H7 (cell line): ENCODE data around the genes ZNF609 and PARP16.

DNA sequence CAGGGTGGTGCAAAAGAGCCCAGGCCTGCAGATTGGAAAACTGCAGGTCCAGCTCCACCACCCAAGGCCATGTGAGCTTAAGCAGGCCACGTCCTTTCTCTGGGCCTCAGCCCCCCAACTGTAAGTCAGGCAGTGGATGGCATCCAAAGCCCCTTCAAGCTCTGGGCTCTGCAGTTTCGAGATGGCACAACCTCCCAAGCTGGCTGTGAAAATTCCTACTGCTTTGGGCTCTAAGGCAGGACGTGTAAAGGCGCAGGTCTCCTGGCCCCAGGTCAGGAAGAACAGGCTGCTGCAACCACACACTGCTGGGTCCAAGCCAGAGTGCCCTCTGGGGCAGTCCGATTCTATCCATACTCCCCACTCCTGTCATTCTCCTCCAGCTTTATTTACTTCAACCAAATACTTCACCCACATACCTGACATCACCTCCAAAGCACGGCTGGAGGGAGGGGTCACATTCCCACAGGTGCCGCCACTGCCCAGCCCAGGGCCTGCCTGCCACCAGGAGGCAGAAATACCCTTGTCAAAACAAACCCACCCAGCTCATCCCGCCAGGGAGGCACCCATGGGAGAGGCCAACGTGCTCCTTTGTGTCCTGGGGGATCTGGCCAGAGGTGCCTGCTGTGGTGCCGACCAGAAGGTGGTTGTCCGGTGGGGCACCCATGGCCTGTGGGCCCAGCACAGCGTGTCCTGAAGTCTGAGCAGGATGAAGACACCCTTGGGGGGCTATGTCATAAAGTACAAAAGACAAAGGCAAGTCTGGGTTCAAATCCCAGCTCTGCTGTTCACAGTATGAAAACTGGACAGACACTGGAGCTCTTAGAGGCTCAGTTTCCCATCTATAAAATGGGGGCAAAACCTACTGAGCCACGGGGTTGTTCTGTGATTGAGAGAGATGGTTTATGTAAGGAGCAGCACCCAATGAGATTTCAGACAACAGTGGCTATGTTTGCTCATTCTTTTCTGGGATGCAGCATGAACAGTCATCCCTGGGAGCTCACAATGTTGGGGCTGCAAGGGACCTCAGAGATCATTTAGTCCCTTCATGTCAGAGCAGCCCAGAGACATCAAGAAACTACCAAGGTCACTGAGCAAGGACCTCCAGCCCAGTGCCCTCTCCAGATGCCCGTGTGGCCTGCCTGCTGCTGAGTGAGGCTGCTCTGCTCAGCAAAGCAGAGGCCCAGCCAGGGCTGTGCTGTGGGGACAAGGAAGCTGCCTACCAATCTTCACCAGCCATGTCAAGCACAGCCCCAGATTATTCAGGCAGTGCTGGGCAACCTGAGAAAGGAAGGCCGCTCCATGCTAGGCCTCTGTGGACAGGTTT, 100.2 kb downstream of the DAPK2 start:
- RAMPAGE, long total RNA = no peak

- RAMPAGE, long total RNA = no peak
These were observed 74.9 kb downstream of the DAPK2 start for GRCh38 chr15:63971288-63971951.

DNA sequence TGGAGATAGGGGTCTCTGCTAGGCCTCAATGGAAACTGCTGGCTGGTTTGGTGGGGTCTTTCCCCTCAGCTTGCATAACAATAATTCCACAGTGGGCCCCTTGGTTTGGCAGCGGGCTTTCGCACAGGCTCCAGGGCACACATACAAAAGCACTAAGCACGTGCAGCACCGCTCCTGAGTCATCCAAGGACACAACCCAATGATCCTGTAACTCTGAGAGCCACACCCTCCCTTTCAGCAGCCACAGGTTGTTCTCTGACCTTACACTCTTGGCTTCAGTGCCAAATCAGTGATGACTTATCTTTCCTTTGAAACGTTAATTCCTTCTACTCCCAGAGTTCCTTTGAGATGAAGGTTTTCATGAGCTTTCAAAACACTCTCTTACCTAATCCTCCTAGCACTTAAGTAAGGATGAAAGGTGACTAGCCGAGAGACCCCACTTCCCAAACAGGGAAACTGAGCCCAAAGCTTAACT, 41.6 kb downstream of the DAPK2 start:
- RAMPAGE, long total RNA = no peak

DNA sequence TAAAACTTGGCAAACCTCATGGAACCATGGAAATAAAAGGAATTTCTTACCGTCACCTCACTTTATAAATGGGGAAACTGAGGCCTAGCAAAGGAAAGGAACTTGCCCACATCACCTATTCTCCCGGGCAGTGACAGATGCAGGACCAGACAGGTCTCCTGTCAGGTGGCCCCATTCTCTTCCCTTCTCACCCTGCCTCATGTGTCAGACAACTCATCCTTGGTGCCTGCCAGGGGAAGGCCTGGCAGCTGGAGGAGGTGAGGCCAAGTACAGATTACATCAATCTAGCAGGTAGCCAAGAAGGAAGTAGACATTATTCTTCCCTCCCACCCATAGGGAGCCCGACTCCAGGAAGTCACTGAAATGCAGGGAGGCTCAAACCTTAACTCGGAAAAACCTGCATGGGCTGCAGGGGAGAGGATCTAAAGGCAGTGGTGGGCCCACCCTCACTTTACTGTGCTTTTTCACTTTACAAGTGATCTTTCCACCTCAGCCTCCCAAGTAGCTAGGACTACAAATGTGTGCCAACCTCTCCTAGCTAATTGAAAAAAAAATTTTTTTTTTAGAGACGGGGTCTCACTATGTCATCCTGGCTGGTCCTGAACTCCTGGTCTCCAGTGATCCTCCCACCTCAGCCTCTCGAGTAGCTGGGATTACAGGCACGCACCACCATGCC, 39.6 kb downstream of the DAPK2 start:
- RAMPAGE, long total RNA = no peak

- RAMPAGE, long total RNA = no peak
These were observed 1.5 kb downstream of the DAPK2 start for GRCh38 chr15:64044674-64045352.

- RAMPAGE, long total RNA = no peak
These were observed 1.2 kb downstream of the TRIP4 start for GRCh38 chr15:64388610-64389513.

DNA sequence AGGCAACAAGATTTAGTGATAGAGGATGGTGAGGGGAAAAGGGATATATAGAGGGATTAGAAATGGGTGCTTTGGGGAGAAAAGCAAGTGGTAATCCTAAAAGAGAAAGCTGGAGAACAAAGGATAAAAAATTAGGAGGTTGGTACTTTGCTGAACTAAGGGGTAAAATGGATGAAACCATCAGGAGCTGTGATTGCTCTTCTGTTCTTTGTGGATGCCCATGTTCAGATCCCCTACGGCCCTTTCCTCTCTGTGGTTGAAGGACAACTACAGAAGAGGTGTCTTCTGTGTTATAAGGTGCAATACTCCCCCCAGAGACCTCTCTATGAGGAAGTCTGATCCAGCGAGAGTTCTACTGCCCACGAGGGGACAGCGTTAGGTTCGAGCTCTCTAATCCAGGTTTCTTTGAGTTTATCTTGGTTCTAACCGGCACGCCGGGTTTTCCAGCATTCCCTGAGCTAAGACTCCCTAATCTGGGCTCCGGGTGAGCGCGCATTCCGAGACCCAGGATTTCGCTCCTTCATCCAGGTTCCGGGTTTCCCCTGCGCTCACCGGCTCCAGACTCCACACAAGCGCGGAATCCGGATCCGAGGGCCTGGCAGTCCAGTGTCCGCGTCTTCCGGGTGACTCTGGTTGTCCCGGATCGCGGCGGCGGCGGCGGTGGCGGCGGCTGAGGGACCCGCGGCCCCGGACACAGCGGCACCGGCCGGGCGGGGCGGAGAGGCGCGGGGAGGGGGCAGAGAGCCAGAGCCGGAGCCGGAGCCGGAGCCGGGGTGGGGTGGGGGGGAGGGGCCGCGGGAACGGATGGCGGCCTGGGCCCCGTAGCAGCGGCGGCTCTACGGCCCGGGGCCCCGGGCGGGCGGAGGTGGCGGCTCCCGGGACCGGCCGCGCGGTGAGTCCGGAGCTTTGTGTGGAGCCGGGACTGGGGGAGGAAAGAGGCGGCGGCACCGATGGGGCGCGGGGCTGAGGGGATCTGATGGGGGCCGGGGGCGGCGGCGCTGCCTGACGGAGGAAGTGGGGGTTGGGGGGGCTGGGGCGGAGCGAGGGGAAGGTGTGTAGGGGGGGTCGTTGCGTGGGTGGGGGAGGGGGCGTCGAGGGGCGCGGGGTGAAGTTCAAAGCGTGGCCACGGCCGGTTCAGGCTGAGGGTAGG, at the start of gene ZNF609:
Gene ZNF609 (plus strand): TSS at position 632 of the 1,150 bp plus-strand sequence.
- RAMPAGE, long total RNA = no peak

DNA sequence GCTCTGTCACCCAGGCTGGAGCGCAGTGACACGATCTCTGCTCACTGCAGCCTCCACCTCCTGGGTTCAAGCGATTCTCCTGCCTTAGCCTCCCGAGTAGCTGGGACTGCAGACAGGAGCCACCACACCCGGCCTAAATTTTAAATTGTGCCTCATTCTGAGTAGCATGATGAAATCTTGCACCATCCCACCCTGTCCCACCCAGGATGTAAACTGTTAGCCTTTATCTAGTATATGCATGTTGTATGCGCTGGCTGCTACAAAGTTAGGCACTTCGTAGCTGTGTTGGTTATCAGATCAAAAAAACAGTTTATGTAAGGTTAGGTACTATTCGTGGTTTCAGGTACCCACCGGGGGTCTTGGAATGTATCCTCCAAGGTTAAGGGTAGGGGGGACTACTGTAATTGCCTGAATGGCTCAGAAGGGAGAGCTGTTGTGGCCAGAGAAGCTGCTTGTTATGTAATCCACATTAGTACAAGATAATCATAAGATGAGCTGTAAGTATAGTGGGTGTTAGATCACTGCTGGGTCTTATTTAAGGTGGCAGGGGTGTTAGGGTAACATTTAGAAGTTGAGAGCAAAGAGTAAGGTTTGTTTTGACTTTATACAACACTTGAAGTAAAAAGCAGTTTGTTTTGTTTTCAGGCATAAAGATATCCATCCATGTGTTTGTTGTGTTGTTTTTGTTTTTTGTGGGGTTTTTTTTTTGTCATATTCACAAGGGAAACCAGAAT, 103.7 kb downstream of the ZNF609 start:
- RAMPAGE, long total RNA = no peak

DNA sequence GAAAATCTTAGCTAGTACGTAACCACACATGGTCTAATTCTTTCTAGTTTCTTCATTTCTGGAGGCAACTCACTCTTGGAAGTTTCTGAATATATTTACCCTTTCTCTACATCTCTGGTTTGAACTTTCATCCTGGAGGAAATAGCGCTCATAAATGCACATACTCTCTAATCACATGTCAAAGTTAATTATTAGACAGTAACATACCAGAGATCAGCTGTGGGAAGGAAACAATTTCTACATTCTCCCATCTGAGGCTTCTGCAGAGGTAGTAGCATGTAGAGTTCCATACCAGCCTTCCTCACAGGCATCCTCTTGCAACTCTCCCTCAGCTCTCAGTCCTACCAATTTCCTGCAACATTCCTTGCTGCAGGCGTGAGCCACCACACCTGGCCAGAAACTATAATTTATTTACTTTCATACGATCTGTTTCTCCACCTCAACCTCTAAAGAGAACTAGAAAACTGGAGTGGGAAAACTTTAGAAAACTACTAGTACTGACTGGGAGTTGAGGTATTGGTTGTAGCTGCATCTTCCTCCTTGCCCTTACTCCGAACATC, 132.4 kb downstream of the RBPMS2 start:
- RAMPAGE, long total RNA = no peak

- RAMPAGE, long total RNA = no peak
These were observed 14.2 kb downstream of the RBPMS2 start for GRCh38 chr15:64761011-64761684.

DNA sequence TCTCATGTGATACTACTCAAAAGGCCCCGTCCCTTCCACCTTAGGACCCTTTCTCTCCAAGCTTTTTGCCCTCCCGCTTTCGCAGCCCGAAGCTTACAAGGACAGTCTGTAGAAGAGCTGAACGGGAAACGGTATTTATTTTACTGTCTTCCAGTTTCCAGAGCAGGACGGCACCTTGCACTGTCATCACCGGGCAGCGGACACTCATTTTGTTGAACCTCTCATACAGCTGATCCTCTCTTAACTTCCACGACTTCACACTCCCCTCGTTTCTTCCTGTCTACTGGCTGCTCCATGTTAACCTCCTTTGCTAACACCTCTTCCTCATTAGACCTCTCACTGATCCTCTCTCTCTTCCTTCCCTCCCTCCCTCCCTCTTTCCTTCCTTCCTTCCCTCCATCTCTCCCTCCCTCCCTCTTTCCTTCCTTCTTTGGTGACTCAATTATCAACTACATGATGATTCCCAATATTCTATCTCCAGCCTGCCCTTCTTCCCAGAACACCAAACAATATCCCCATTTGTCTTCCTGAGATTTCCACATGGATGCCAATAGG, 5.5 kb upstream of the PLEKHO2 start:
- RAMPAGE, long total RNA = no peak

DNA sequence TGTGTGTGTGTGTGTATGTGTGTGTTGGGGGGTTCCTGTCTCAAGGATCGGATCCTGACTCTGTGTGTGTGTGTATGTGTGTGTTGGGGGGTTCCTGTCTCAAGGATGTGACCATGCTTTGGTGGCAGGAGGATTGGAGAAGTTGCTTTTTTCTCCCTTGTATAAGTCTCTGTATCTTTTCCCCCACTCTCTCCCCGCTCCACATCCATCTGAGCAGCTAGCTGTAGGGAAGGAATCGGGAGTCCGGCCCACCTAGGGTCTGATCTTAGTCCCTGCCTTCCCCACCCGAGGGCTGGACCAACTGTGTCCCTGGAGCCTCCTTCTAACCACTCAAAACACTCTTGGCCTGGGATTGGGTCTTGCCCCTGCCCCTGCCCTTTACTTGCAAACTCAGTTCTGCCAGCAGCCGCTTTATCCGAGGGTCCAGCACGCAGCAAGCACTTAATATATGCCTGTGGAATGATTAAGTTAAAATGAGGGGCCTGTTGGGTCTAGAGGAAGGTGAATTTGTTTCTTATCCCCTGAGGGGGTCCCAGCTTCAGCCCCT, 793 bp downstream of the PLEKHO2 start:
- RAMPAGE, long total RNA = no peak

GRCh38 chr15:64842982-64843814, 1.5 kb downstream of the PLEKHO2 start:
- RAMPAGE, long total RNA = no peak

GRCh38 chr15:64866789-64867815, 25.4 kb downstream of the PLEKHO2 start:
- RAMPAGE, long total RNA = no peak

DNA sequence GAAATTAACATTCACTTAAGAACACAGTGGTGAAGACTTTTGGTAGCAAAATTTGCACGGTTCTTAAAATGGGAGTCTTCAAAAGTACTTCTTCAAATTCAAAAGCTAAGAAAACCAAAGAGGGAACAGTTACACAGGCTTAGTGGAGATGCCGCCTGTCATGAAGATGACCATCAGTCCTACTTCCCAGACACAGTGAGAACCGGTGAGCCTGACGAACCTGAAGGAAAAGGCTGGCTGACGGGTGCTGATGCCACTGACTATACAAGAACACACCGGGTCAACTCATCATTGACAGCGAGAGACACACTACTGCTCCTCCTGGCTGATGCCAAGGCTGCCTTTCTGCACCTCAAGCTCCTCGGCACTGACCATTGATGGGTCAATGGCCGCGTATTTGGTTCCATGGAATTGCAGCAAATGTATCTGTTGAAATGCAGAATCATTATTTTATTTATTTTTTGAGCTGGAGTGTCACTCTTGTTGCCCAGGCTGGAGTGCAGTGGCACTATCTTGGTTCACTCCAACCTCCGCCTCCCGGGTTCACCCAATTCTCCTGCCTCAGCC, 26.3 kb downstream of the SPG21 start:
- RAMPAGE, long total RNA = no peak

DNA sequence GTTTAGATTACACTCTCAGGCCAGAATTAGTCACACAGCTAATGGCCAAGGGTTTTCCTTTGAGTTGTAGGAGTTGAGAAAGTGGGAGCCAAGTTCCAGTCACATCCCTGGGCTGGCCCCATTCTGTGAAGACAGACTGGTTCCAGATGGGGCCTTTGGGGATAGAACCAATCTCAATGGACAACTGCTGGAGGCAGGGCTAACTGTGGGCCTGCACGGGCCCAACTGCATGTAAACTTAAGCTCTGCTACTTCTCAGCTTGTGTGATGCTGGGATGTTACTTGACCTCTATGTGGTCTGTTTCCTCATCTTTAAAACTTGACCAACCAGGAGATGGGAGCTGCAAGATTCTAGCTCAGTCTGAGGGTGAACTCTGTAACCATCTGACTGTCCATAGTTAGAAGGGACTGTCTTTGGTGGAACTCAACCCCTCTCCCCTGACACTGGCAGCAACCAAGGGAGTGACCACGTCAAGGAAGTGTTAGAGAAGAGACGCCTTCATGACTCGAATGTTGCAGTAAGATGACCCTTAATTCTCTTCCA, 1.6 kb upstream of the RASL12 start:
- RAMPAGE, long total RNA = no peak

GRCh38 chr15:65097933-65098693, 16.9 kb downstream of the UBAP1L start:
- RAMPAGE, long total RNA = no peak

GRCh38 chr15:65285826-65287000, at the start of gene PARP16:
Gene PARP16, minus strand, starts transcription at chr15:65286883.
- RAMPAGE, long total RNA = start-site peak on the minus strand at chr15:65286391-65286439, 5 reads

DNA sequence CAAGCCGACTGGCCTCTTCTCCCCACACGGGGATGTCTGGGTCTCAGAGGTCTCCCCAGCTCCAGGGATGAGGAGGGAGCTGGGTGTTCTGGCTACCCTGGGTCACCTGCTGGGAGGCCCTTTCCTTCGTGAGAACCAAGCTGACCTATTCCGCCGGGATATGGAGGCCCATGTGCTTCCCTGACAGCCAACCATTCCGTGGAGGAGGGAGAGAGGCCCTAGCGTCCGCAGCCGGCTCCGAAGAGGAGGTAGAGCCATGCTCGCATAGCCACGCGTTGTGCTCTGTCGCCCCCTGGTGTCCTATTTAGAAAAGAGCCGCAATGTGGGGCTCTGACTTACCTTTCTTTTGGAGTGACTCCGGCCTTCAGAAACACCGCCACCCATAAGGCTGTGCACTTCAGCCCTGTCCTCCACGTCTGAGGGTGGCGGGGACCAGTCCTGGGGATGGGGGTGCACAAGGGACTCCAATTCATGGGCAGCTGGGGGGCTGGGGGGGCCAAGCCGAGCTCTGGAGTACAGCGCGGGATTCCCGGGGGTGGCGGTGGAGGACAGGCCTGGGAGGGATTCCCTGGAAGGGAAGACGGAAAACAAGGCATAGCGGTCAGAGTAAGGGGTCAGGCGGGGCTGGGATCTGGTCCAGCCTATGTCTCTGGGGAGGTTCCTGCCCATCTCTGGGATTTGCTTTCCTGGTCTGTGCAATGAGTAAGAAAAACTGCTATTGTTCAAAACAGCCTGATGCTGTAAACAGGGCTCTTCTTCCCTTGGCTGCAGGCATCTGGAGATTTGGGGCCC, 7.9 kb upstream of the IGDCC3 start:
- RAMPAGE, long total RNA = no peak

DNA sequence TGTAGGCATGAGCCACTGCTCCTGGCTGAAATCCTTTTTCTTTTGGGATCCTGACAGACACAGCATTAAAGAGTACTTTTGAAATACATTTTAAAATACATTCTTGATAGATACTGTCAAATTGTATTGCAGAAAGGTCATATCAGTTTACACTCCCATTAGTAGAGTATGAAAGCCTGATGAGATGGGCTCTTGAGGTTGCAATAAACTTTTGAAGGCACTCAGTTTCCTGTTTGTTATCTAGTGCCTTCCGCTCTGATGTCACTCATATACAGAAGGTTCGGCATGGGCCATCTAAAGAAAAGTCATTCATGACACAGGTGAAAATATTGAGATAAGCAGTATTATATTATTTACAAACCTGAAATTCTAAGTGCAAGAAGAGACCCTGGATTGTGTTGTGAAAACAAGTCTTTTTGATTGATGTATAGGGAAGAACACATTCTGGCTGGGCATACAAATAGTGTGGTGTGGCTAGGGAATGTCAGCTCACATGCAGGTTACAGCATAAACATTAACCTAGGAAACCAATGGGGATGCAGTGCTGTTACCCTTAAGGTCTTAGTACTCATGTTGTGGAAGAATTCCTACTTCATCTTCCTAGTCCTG, 36.5 kb upstream of the DENND4A start:
- RAMPAGE, long total RNA = no peak